Measurements from ENCODE around the genes MTMR11, PLEKHO1 and TMOD4.

- RRBS, result no CpG with 5 or more reads among the region's 6 CpGs
These were observed 878 bp downstream of the MTMR11 start for GRCh38 chr1:149935824-149936178.

DNA sequence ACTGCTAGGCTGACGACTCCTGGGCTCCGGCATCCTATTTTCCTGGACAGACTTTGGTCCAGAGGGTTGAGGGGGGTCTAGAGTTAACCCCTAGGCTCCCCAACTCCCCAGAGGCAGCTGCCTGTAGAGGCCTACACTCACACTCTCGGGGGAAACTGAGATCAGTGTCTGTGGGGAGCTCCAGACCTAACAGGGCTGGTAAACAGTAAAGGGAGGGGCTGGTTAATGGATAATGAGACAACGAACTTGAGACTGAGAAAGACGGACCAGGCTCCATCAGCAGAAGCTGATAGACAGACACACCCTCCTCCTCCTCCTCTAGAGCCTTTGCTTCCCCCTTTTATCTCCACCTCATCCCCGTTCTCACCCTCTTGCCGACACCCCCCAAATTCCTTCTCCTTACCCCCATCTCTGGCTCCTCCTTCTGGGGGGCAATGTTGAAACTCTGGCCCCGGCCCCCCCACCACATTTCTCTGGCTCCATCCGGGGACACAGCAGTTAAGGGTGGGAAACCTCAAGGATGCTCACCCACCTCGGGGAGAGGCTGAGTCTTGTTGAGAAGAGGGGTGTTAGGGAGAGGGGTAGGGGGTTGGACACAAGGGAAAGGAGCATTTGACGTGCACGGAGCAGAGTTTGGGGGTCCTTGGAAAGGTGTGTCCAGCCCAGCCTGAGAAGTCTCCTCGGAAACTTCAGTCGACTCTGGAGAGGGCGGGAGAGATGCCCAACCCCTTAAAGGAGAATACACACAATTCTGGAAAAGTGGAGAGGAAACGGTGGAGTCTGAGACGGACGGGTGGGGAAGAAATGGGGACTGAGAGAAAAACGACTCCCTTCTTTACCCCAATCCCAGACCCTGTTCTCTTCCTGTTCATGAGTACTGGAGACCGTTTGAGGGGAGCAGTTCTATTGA is at the start of gene MTMR11:
MTMR11 (minus strand) TSS at position 701 of the 910 bp plus-strand sequence.
- RRBS, result no CpG with 5 or more reads among the region's 20 CpGs

DNA sequence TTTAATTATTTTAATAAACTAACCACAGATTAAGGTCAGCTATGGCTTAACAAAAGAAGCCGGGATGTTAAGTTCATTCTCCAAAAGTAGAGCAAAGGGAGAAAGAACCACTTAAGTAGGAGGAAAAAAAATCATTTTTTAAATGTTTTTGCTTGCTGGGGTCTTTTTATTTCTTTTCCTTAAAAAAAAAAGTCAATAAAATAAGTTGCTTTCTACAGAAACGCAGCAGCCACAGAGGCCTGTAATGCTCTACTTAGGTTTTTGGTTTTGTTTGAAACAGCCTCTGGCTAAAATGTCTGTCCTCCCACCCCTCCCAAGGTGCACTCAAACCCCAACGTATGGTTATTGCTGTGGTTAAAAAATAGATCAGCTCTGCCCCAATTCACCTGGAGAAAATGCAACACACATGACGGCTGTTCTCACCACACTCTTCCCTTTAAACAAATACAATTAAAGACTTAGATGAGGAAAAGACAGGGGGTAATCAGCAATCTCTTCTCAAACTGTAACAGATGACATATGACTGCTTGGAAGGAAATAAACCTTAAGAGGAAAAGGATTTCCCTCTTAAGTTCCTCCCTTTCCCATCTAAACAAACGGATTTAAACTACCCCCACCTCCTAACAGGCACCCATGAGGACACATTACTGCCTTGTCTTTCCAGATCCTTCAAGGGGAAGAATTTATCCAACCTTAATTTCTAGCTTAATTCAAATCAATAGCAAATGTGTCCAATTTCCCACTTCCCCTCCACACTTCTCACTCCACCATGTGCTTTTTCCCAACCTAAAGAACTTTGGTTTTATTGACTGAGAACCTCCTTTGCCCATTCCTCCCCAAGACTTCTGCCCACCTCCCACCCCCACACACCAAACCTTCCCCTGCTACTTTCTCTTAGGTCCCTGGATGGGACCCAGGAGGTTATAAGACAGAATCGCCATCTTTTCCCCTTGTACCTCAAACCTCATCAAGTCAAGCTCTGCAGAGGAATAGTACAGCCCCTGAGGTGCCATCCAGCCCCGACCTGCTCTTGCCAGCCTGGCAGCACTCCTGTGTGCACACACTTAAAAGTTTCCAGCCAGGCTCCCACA is 6.3 kb upstream of the MTMR11 start:
- RRBS, result no CpG with 5 or more reads among the region's 7 CpGs

DNA sequence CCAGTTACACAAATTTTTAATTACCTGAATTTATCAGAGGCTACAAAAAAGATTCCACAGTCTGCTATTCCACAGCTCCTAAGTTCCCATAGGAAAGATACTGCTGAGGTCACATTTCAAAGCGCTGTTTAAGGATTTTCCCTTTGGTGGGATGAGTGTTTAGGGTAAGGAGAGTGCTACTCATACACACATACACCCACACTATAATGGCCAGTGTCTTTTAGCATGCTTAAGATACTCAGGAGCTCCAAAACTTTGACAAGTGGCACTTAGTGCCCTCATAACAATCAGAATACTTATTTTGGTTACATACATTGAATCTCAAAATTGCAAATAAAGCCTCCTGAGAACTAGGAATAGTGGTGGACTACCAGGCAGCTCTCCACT is 2.8 kb downstream of the OTUD7B start:
- RRBS, result no CpG with 5 or more reads among the region's 1 CpG

GRCh38 chr1:150149324-150150378 is at the start of gene PLEKHO1:
Gene PLEKHO1, plus strand, starts transcription at chr1:150149916.
- RRBS, result 1% methylated on average over 46 of the region's 130 CpGs

DNA sequence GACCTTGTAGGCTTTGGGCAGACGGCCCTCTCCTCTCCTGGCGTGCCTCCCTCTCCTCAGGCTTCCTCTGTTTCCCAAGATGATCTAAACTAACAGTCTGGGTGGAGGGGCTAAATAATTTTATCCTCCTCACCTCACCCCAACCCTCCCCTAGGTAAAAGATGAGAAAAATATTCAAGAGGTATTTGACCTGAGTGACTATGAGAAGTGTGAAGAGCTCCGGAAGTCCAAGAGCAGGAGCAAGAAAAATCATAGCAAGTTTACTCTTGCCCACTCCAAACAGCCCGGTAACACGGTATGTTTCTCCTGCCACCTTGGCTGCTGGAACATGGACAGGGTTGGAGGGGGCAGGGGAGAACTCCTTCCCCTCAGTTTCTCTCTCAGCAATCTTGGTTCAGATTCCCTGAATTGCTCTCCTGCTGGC is 6.2 kb downstream of the PLEKHO1 start:
- RRBS, result no CpG with 5 or more reads among the region's 5 CpGs

- RRBS, result no CpG with 5 or more reads among the region's 16 CpGs
These were observed 13.5 kb downstream of the PLEKHO1 start for GRCh38 chr1:150162811-150164000.

GRCh38 chr1:150226433-150227039 is 9.4 kb downstream of the ANP32E start:
- RRBS, result no CpG with 5 or more reads among the region's 4 CpGs

GRCh38 chr1:150269039-150269344 is 176 bp upstream of the APH1A start:
- RRBS, result 1% methylated on average over 8 of the region's 18 CpGs

- RRBS, result no CpG with 5 or more reads among the region's 5 CpGs
These were observed 20.1 kb downstream of the RPRD2 start for GRCh38 chr1:150383892-150384522.

DNA sequence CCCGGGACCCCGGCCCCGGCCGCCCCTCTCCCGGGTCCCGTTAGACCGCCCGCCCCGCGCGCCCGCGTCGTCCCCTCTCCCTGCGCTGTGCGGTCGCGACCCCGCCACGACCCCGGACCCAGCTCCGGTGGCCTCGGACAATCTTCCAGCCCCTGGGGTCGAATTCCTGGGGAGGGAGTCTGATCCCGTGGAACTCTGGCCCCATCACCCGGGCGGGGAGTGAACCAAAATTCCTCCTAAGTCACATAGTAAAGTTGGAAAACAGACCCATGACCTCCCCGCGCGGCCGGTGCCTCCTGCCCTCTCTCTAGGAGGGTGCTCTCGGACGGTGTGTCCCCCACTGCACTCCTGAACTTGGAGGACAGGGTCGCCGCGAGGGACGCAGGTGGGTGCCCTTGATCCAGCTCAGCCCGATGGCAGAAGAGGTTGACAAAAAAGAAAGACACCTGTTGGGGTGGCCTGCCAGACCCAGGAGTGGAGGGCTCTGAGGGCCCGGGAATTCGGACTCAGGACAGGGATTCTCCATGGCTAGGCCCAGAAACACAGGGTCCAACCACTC is 382 bp downstream of the ADAMTSL4 start:
- RRBS, result 5% methylated on average over 26 of the region's 40 CpGs

GRCh38 chr1:150555754-150556550 is 6.7 kb downstream of the ADAMTSL4 start:
- RRBS, result 63% methylated on average over 3 of the region's 19 CpGs

DNA sequence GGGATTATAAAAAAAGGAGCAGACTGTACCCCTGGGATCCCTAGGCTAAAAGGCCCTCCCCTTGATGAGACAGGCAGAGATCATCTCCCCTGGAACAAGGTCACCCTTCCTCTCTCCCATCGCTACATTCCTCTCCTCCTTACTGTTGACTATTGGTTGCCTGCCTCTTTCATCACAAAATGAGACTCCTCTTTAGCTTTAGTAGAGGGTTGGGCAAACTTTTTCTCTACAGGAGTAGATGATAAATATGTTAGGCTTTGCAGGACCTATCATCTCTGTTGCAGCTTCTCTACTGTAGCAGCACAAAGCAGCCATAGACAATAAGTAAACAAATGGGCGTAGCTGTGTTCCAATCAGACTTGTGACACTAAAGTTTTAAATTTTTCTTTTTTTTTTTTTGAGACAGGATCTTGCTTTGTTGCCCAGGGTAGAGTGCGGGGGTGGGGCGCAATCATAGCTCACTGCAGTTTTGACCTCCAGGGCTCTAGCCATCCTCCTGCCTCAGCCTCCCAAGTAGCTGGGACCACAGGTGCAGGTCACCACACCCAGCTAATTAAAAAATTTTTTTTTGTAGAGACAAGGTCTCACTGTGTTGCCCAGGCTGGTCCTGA is 15.0 kb downstream of the ADAMTSL4 start:
- RRBS, result no CpG with 5 or more reads among the region's 4 CpGs

GRCh38 chr1:150627636-150628546 is 1.5 kb downstream of the ENSA start:
- RRBS, result no CpG with 5 or more reads among the region's 6 CpGs

- RRBS, result no CpG with 5 or more reads among the region's 9 CpGs
These were observed 2.6 kb upstream of the ENSA start for GRCh38 chr1:150631837-150632521.

GRCh38 chr1:150809660-150810067 is 1.6 kb upstream of the CTSK start:
- RRBS, result no CpG with 5 or more reads among the region's 4 CpGs

GRCh38 chr1:150875258-150875559 is 1.2 kb downstream of the ARNT start:
- RRBS, result no CpG with 5 or more reads among the region's 5 CpGs

GRCh38 chr1:150973665-150974133 is 936 bp downstream of the CERS2 start:
- RRBS, result 1% methylated on average over 7 of the region's 18 CpGs

GRCh38 chr1:150998779-150999678 is 7.7 kb downstream of the MINDY1 start:
- RRBS, result no CpG with 5 or more reads among the region's 19 CpGs

DNA sequence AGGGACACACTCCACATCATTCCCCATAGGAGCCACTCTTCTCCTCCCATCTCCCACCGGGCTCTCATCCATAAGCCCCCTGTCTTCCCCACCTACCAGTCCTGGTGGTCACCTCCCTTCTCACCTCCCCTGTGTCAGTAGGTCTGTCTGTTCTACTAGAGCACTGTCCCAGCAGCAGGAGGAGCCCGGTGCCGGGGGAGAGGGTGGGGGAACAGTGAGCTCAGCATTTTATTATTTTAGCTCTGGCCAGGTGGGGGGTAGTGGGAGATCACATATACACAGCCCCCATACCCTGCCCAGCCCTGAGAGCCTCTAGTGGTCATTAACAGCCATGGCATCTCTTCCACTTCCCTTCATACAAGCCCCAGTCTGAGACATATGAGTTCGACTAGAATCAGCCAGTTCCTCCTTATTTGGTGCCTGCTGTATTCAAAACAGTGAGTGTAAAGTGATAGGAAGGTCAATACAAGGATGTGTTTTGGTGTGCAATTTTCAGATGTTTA is at the start of gene TMOD4:
TMOD4 (minus strand) TSS at position 154 of the 503 bp plus-strand sequence.
- RRBS, result 0% methylated on average over 1 of the region's 4 CpGs

Data from hTERT-HM (cell line).